Measurements from ENCODE around the genes ST7, LSM8 and TSPAN12.

GRCh38 chr7:116862699-116863658, 592 bp downstream of the CAPZA2 start:
- RRBS, result 0% methylated on average over 14 of the region's 61 CpGs

DNA sequence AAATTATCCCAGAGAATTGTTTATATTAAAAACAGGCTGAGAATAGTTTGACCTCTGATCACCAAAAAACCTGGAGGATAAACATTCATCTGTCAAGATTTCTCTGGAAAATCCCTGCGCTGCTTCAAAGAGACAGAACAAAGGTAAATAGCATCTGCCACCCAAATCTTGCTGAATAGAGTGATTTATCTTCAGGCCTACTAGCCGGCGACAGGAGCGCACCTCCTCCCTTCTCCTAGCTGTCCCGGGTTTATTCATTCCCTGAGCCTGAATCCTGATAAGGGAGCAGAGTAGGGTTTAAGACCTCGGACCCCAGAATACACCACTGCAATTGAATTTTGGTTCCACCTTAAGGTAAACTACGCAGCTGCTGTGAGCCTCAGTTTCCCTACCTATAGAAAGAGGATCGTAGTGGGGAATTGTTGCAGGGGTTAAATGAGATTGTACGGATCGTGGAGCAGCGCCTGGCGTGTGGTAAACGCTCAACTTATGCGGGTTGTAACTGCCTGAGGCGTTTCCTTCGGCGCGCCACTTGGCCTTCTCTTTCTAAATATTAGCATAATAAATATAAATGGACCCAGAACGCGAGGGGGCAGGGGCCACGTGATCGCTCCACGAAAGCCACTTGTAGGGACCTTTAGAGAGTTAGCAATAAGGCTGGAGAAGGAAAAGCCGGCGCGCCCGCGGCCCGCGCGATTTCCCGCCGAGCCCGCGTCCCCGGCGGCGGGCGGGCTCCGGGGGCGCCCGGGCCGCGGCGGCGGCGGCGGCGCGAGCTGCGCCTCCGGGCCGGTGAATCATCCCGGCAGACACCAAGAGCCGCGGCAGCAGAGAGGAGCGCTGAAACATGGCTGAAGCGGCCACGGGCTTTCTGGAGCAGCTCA, at the start of gene ST7:
TSS of gene ST7 (plus strand) at position 805 of the 881 bp plus-strand sequence.
- RRBS, result 2% methylated on average over 24 of the region's 59 CpGs

- RRBS, result 2% methylated on average over 48 of the region's 79 CpGs
Measured at GRCh38 chr7:116953578-116954186, 381 bp downstream of the ST7 start.

GRCh38 chr7:117535166-117535483, 55.3 kb downstream of the CFTR start:
- RRBS, result no CpG with 5 or more reads among the region's 3 CpGs

DNA sequence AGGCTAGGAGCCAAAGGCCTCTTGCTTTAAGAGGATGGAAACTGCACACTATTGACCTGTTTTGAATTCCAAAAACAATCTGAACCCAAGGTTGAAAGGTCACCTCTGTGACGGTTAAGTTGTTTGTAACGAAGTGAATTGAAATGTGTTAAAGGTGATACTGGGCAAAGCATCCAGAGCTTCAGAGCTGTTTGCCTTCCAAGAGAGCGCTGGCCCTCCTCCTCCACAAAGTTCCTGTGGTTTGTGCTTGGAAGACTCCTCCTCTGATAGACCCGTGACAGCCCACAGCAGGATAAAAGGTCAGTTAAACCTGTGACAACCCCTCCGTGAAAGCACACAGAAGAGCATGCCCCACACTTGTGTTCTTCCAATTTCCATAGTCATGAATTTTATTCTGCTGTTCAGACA, 133.8 kb upstream of the CTTNBP2 start:
- RRBS, result no CpG with 5 or more reads among the region's 5 CpGs

- RRBS, result no CpG with 5 or more reads among the region's 14 CpGs
Measured at GRCh38 chr7:118182241-118182859, 1.6 kb upstream of the LSM8 start.

DNA sequence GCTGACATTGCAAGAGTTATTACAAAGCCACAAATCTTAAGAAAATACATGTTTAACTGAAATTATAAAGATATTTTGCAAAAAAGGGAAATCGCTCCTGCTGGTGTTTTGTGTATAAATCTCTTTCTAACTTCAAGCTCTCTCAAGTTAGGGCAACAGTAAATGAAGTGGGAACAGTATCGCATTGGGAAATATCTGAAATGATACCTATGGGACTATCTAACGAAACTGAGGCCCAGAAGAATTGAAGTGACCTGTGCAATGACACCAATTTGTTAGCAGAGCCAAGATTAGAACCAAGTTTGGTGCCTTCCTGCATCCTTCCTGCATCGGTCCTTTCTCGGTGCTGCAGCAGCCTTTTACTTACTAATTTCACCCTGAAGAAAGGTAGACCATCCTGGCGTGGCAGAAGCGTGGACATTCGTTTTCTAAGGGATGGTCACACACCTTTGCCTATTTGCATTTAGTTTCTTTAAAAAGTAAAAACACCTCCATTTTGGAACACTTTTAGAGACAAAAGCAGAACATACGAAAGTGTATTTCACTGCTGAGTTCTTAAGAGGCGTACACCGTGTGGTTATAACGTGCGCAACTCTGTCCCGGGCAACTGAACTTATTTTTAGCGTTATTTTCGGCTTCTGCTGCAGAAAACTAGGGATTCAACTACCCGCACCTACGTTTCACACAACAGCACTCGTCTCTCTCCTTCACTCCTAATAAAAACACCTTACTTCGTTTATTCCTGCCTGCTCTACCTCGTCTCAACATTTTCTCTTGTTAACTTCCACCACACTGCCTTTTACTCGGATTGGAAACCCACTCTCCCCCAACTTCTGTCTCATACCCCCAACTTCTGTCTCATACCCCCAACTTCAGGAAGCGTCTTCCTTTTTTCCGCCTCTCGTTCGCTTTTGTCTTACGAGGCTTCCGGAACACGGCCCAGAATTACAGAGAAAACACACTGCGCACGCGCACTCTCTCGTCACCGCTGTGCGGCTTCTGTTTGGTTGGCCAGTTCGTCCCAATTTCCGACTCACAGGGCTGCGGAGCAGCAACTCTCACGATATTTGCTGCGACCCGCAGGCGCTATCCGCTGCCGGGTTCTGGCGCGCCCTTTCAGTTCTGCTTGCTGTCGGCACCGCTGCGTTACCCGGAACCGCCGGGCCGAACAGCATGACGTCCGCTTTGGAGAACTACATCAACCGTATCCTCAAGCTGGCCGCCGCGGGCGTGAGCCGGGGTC, at the start of gene LSM8:
TSS of gene LSM8 (plus strand) at position 1,114 of the 1,243 bp plus-strand sequence.
- RRBS, result 2% methylated on average over 17 of the region's 61 CpGs

DNA sequence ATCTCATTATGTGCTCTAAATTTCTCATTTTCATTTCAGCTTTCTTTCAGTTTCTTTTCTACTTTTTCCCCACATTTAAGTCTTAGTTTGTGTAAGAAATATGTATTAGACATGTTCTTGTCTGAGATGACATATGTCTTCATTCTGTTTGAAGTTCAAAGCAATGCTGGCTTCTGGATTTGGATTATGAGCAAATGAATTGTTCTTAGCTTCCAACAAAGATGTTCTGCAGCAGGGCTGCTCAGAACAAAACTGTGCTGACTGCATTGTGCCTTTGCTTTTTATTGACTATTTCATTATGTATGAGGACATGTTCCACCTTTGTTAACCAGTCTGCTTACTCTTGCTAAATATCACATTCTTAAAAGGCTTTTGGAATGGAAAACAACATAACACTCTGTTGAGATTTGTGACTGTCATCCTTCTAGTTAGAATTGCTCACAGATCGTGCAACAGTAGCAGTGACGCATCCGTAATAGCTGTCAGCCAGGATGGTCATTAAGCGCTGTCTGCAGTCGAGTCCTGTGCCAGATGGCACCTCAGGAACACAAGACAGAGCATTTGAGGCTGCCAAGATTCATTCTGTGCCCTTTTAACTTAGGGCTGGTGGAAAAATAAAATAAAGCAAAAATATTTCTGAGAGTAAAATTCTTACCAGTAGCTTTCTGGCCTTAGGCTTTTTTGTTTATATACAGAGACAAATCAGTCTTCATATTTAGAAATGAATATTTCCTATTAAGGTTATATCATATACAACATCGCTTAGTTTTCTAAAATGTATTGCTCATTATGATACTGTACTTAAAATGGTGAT, 348.5 kb downstream of the ANKRD7 start:
- RRBS, result no CpG with 5 or more reads among the region's 6 CpGs

- RRBS, result no CpG with 5 or more reads among the region's 2 CpGs
Measured at GRCh38 chr7:120807344-120807812, 50.6 kb downstream of the TSPAN12 start.

GRCh38 chr7:120857513-120858766, at the start of gene TSPAN12:
Gene TSPAN12 (minus strand): TSS chr7:120858144.
- RRBS, result 1% methylated on average over 47 of the region's 80 CpGs

DNA sequence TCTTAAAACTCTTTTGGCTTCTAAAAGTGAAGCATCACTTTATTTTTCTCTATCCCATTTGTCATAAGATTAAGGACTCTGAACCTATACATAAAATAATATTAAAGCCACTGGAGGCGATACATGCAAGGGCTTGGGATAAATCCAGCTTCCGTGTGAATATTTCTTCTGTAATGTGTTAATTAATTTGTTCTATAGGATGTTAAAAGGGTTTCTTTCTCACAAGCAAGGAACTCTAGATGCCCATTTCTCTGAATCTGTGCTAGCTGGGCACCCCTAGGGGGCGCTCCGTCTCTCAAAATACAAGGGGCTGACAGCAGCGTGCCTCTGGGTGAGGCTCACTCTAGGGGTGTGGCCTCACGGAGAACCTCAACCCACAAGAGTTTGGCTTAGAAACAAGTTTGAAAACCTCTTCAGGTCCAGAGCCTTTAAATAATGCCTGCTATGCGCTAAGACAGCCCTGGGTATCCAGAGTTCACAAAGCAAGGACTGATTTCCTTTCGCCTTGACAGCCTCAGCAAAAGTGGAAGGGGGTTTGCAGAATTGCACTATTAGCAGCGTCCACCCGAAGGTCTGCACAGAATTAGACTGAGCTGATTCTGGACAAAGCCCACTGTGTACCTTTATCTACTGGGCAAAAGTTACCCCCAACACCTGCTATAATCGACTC, 875 bp upstream of the CPED1 start:
- RRBS, result no CpG with 5 or more reads among the region's 11 CpGs

DNA sequence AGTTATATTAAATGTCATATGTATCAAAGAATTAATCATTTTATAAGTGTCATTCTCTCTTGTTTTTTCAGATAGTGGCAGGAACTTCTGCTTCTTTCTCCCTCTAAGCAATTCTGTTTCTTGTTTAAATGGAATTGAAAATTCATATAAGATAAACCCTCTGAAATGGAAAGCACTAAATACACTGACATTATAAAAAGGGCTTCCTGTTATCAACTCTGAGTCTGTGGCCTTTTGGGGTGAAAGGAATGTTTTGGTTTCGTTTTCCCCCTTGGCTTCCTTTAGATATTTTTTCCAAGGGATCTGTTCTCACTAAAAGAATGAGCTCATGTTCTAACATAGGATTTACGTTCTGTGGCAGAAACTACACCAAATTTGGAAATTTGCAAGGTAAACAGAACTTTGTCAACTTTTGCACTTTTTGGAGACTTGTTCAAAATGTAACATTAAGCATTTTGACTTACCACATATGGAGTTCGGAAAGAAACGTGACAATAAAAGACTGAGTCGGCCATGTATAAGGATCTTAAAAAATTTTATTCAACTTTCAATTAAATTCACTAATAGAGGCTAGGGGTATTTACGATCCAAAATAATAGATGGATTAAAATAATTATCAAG, 11.5 kb downstream of the CPED1 start:
- RRBS, result no CpG with 5 or more reads among the region's 6 CpGs

DNA sequence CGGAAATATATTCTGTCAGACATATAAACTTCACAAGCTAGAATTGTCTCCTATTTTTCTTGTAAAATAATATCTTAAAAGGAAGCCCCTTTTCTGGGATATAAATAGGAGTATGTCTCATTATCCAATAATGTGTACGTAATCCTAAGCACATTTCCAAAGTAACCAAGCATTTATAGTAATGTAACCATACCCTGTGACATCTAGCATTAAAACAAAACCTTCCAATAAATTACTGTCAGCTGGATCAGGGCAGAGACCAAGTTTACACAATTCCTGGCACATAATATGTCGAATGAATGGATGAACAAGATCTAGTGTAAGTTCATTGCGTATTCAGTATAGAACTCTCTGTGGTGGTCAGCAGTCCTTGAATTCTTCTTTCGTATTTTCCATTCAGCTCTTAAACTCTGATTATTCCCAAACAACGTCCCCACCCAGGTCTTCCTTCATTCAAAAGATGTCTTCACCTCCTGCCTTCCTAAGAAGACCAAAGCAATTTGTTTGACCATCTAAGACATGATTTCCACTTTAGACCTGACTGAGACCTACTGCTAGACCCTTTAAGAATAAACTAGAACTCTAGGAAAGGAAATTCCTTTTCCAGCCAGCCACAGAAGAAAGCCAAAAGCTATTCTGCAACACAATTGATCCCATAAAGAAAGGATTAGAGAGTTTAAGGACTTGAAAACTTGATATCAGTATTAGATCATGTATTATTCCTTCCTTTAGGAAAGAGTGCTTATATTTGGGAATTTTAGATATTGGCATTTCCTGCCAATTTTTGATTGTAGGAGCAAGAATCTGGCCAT, 14.4 kb downstream of the CPED1 start:
- RRBS, result no CpG with 5 or more reads among the region's 6 CpGs

GRCh38 chr7:121180216-121180941, 148.4 kb upstream of the WNT16 start:
- RRBS, result no CpG with 5 or more reads among the region's 6 CpGs

DNA sequence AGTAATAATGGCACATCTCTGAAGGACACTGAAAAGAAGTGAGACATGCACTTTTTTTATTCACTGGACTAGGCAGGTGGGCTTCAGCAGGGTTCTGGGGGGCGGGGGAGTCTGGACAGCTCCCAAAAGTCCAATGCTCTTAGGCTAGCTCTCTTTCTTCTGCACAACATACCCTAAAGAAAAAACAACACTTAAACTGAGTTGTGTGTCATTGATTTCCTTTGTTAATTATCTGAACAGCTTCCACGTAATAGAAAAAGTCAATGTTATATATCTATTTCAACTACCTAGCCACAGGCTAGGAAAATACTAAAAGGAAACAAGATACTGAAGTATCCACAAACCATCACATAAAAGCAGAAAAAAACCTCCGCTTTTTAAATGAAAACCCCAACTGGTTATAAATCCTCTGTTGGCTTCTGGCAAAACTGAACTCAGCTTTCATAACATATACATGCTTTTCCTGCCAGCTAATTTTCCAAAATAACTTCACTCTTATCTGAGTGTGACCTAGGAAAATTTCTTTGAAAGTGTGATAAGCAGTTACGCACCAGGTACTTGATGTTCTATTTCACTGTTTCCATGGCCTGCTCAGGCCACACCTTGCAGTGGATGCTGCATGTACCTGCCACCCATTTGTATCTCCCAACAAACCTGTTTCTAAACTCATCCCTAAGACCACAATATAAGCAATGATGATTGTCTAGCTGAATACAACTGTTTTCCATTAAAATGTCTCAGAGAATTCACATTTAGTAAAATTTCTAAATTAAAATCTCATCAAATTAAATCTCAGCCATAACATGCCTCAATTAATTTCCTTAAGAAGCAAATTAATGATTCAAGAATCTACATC, 11.9 kb downstream of the FAM3C start:
- RRBS, result no CpG with 5 or more reads among the region's 4 CpGs

- RRBS, result no CpG with 5 or more reads among the region's 33 CpGs
Measured at GRCh38 chr7:122238215-122239316, 66.0 kb downstream of the FEZF1 start.

DNA sequence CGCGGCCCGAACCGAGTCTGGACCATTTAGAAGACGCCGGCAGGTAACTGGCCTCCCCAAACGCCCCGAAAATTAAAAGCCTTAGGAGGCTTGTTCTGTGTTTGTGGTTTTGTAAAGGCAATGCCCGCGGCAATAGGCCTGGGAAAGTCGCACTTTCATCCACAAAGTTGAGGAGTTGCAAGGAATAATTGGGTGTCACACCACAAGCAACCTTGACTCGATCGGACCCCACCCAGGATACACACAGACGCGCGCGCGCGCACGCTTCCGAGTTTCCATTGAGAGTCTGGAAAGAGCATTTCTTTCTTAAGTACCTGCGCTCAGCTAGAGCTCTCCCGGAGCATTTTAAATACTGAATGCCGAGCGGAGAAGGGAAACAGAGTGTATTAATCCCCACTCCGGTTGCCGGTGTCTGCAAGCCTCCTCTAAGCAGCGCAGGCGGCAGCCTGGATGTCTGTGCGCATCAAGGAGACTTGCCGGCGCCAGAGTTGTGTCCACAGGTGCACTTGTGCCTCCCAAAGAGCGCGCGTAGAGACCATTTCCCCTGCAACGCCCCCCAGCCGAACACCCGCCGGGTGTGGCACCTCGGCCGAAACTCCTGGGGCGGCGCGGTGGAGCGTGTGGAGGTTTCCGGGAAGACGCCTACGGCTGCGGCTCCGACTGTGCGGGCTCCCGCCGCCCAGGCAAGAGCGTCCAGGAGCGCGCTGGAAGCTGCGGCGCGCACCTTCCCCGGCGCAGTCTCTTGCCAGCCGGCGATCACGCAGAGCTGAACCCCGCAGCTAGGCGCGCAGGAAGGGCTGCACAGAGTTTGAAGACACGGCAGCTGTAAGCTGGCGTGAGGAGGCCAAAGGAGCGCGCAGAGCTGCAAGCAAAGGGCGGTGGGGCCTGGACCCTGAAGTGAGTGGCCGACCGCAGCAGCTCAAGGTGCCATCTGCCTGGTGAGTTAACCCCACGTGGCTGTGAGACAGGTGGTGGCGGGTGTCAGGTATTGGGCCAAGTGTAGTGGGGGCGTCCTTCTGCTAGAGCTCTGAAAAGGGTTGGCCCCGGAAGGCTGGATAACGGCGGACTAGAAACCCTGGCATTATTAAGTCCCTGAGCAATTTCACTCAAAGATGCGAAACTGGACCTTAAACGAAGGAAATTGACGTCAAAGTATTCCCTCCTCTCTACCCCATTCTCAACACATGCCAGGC, 1.2 kb upstream of the FEZF1 start:
- RRBS, result 3% methylated on average over 35 of the region's 83 CpGs

DNA sequence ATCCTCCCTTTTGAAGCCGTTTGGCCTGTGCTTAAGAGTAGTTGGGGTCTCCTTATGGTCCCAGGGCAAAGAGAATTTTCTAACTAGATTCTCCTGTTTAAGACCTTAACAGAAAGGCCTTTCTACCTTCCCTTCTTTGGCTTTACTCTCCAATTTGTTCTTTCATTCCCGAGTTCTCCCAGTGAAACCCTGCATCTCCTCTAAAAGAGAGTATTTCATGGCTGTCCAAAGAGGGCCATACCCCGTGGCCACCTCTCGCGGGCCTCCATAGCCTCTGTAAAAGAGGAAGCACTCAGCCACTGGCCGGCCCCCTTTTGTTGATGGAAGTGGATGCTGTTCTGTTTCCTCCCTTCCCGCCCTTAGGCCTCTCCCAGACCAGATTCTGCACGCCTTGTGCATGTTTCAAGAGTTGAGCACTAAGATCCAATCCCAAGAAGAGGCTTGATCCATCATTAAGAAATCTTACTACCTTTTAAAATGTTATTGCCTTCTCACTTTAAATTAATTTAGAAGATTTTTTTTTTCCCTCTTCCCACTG, 6.7 kb upstream of the FEZF1 start:
- RRBS, result no CpG with 5 or more reads among the region's 8 CpGs

- RRBS, result no CpG with 5 or more reads among the region's 3 CpGs
Measured at GRCh38 chr7:122672115-122672401, 26.9 kb downstream of the RNF133 start.

GRCh38 chr7:122884197-122884509, 2.1 kb downstream of the CADPS2 start:
- RRBS, result no CpG with 5 or more reads among the region's 4 CpGs

All from AG10803 (cell line).